ENCODE results near the genes MYBPH and ZBED6.

- PRO-cap, result no peak
Measured at GRCh38 chr1:203005607-203006045, 1.5 kb upstream of the TMEM183A start.

- PRO-cap, result no peak
Measured at GRCh38 chr1:203082908-203083441, 2.8 kb downstream of the MYOG start.

DNA sequence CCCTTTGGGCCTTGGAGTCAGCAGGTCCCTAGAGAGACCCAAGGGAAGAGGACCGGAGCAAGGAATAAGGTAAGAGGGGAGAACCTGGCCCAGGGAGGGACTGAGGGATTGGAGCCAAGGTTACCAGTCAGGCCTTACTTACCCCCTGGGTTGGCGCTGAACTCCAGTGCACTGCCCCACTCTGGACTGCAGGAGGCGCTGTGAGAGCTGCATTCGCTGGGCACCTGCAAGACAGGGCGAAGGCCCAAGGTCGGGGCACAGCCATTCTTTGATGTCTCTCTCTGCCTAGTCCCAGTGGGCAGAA is 1.4 kb downstream of the MYOG start:
- PRO-cap, result no peak

GRCh38 chr1:203175638-203175927 is at the start of gene MYBPH:
TSS of gene MYBPH (minus strand) at chr1:203175826.
- PRO-cap, result no peak

DNA sequence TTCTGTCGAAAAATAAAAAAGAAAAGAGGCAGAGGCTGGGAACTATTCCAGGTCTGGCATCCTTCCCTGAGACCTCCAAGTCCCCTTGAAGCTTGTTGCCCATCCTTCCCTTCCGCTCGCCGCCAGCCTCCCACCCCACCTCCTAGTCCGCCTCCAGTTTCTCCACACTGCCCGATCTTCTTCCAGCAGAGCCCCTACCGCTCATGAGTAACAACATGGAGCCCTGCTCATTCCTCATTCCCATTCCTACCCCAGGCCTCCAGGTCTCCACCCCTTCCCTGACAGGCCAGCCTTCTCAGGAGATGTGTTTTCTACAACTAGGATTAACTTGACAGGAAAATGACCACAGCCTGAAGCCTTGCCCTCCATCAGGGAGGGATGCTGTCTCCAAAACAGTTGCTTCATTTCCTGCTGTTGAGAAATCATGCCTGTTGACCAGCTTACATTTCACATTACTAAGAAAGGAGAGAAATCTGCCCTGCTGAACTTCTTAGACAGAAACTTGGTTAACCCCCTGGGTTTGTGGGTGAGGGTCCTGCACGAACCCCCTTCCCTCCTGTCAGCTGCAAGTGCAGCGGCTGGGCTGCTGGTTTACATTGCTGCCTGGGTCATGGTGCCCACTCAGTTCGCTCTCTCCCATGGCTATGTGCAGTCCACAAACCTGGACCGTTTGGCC is 16.0 kb upstream of the CHI3L1 start:
- PRO-cap, result no peak

GRCh38 chr1:203276957-203277381 is 28.4 kb upstream of the BTG2 start:
- PRO-cap, result no peak

DNA sequence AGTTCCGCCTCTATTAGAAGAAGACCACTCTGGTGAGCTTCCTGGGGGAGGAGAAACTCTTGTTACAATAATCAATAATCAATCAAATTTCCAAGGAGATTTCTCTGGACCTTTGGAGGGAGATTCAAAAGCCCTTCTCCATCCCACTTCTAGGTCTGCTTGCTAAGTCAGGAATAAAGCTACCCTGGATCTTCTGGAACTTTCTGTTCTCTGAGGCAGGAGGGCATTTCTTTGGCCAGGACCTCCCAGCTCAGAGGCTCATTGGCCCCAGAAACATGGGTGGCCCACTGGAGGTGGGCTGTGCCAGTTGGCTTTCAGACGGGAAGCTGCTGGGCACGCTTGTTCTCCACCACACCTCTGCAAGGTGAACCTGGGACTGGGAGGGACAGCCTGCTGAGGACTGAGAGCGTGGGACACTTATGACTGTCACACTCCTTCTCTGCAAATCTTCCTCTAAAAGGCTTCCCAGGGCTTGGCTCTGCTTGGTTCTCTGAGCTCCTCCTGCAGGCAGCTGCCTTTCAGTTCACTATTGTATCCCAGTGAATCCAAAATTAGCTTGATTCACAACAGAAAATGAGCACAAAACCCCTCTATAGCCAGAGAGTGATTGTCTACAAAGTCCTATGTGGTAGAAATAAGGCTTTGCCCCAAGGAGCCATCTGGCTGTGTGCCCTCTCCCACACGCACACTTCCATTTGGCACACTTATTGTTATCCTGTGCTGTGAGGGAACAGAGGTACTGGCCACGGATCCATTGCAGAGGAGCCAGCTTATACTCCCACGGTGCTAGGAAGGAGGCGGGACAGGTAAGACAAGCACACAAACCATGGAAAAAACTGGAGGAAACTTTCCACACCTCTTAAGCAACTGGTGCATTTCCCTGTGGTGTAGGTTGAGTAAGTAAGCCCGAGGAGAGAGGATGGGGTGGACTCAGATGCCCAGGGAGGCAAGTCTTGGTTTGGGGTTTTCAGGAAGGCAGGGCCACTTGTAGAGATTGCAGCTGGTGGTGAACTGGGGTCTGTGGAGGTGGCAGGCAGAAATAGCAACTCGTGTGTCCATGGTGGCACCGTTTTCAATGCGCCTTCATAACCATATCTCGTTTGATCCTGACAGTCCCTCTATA is 19.0 kb upstream of the BTG2 start:
- PRO-cap, result no peak

DNA sequence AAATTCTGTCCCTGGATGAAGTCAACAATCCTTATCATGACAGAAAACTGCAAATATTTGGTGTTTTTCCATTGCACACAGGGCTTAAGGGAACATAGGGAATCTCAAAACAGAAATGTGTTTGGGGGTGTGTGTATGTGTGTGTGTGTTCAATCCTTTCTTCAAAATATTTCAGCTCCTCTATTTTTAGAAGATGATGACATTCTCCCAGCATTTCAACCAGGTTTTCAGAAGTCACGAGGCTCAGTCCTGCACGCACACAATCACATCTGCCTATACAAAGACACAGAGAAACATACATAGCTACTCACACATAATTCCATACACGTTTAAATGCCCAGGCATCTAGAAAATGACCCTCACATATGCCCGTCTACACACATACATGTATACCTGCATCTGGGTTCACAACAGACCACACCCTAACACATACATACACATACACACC is 28.0 kb upstream of the FMOD start:
- PRO-cap, result no peak

DNA sequence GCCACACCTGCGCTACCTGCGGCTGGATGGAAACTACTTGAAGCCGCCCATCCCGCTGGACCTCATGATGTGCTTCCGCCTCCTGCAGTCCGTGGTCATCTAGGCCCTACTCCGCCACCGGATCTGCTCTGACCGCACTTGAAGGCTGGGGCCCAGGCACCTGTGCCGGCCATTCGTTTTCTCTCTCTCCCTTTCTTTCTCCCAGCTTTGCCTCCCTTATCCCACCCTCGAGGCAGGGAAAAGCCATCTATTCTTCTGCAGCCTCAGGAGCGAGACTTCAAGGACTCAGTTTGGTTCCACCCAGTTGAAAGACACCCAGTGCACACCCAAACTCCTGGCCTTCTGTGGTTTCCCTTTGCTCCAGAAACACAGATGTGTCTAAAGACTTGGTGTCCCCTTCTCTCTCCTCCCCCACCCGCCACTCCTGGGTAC is 7.2 kb upstream of the OPTC start:
- PRO-cap, result no peak

DNA sequence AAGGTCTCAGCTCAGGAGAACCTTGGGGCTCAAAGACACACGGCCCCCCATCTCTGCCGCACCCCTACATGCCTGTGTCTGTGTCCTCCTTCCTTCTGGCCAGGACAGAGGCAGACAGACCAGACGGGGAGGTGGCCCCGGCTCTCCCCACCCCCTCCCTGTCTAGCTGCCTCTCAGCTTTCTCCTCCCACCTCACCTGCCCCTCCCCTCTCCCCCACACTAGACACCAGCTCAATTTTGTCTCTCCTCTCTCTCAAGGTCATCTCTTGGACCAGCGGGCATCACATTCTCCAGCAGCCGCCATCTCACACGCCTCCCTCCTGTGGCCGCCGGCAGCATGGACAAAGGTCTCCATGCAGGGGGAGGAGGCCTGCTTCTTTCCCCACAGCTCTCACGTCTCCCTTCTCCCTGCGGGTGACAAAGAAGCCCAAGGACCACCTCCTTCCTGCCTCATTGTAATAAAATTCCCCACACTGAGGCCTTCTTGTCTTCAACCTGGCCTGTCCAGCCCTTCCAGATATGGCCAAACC is 14.5 kb downstream of the OPTC start:
- PRO-cap, result no peak

GRCh38 chr1:203795285-203795784 is at the start of gene ZBED6:
TSS of gene ZBED6 (plus strand) at chr1:203795623.
- PRO-cap, result bidirectional peak, plus-strand start at chr1:203795635, minus-strand start at chr1:203795514

- PRO-cap, result no peak
Measured at GRCh38 chr1:203797554-203797958, 2.1 kb downstream of the ZBED6 start.

DNA sequence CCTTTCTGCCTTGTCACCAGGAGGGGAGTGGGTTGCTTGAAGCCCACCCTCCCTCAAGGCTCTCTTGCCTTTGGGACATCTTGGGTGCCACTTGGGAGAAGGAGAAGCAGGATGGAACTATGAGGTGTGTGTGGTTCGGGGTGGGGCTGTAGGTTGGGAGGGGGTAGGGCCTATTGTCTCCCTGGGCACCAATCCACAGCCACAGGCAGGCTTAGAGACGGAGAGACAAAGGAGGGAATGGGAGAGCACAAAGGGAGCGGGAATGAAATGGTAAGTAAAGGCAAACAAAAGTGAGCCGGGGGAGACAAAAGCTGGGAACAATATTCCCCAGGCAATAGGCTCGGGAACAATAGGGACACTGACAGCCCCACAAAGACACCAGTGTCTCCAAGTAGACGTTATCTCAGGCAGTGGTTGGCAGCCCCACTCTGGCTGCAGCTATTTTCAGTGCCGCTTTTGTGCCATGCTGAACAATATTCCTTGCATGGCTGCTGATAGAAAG is 76.3 kb upstream of the SOX13 start:
- PRO-cap, result no peak

DNA sequence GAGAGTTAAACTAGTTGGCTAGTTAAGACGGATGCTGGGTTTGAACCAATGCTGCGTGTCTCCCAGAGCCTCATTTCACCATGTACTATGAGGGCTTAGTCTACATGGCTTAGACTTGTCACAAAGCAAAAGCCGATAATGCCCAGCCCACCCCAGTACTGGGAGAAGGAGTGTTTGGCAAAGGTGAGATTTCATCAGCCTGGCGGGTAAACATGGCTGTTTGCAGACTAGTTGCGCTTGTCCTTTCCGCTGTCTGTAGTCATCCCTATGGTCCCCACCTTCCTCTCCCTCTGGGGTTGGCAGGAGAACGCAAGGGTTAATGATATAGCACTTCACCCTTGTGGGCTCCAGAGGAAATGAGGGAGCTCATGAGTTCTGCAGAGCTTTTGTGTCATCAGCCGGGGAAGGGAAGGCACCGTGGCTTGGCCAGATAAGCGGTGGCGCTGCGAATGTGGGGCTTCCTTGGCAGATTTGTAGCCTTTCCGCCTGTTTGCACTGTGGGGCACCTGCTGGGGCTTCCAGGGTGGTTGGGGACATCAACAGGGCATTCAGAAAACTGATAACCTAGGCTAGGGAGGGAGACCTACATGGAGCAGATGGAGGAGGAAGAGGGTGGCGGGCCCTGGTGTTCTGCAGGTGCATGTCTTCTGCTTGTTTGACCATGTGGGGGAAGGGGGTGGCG is 29.3 kb downstream of the SOX13 start:
- PRO-cap, result no peak

- PRO-cap, result no peak
Measured at GRCh38 chr1:204108237-204109268, 35.6 kb downstream of the SOX13 start.

GRCh38 chr1:204116010-204116734 is 35.7 kb downstream of the ETNK2 start:
- PRO-cap, result no peak

DNA sequence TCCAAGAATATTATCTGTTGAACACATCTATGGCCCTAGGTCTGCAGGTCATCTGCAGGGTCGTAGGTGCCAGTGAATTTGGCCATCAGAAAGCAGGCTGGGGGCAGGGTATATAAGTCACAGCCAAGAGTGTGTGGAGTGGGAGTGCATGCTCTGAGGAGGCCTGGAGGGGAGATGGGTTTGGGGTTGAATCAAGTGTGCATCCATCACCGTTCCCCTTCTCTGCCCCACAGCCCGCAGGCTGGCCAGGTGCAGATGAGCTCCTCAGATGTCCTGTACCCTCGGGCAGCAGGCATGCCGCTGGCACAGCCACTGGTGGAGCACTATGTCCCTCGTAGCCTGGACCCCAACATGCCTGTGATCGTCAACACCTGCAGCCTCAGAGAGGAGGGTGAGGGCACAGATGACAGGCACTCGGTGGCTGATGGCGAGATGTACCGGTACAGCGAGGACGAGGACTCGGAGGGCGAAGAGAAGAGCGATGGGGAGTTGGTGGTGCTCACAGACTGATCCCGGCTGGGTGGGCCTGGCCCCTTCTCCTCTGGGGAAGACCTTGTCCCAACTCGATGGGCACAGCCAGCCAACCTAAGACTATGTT is 26.1 kb downstream of the ETNK2 start:
- PRO-cap, result no peak

GRCh38 chr1:204145047-204145706 is 6.7 kb downstream of the ETNK2 start:
- PRO-cap, result no peak

- PRO-cap, result no peak
Measured at GRCh38 chr1:204198082-204199146, 2.1 kb upstream of the KISS1 start.

- PRO-cap, result no peak
Measured at GRCh38 chr1:204227862-204228467, 14.2 kb upstream of the GOLT1A start.

Data from neuron (in vitro differentiated cells).